Body of pancreas (tissue), 2 donors: ENCODE measurements around a stretch of chr14.

GRCh38 chr14:95158145-95158604, 846 bp upstream of the DICER1 start:
- PRO-cap, result no peak
- RAMPAGE, long total RNA, 2 experiments, result no peak in any of the 2 experiments

GRCh38 chr14:95185958-95186597, 28.7 kb upstream of the DICER1 start:
- PRO-cap, result no peak
- RAMPAGE, long total RNA, 2 experiments, result no peak in any of the 2 experiments

DNA sequence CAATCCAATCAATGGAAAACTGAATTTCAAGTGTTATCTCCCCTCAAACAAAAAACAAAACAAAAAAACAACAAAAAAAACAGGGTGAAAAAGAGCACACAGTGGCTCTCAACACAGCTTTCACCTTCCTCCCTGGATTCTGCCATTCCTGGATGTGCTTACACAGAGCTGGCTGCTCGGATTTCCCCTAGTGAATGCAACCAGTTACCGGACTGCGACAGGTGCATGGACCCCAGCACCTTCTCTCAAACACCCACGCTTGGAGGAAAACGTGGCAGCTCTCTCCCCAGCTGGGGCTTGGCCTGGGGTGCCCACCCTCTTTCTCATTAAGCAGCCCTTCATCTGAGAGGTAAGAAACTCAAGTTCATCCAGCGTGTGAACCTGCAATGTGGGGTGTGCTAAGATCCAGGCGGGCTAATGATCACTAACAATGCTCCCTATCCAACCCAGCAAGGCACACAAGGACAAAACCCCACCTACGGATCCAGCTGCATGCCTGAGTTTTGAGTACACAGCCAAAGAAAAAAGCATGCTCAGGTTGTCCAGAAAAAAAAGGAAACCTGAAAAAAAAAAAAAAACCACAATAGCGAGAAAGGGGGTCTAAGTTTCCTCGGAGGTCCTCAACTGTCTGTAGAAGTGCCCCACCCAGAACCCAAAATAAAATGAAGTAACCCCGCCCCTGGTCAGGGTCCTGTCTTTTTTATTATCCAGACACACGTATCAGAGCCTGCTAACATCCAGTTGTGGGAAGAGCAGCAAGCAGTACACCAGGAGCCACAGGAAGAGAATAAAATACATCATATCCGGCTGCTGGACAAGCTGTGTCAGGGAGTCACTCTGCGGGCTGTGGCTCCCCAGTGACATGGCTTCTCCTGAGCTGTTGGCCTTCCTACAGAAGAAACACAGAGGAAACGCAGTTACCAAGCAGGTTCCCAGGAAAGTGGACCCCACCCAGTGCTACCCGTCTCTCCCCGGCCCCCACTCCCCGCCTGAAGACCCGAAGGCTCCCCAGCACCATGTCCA, 33.8 kb upstream of the DICER1 start:
- PRO-cap, result no peak
- RAMPAGE, long total RNA, 2 experiments, result no peak in any of the 2 experiments

- PRO-cap, result no peak
- RAMPAGE, long total RNA, 2 experiments, result no peak in any of the 2 experiments
Observed at GRCh38 chr14:95256029-95256620, 63.6 kb downstream of the CLMN start.

DNA sequence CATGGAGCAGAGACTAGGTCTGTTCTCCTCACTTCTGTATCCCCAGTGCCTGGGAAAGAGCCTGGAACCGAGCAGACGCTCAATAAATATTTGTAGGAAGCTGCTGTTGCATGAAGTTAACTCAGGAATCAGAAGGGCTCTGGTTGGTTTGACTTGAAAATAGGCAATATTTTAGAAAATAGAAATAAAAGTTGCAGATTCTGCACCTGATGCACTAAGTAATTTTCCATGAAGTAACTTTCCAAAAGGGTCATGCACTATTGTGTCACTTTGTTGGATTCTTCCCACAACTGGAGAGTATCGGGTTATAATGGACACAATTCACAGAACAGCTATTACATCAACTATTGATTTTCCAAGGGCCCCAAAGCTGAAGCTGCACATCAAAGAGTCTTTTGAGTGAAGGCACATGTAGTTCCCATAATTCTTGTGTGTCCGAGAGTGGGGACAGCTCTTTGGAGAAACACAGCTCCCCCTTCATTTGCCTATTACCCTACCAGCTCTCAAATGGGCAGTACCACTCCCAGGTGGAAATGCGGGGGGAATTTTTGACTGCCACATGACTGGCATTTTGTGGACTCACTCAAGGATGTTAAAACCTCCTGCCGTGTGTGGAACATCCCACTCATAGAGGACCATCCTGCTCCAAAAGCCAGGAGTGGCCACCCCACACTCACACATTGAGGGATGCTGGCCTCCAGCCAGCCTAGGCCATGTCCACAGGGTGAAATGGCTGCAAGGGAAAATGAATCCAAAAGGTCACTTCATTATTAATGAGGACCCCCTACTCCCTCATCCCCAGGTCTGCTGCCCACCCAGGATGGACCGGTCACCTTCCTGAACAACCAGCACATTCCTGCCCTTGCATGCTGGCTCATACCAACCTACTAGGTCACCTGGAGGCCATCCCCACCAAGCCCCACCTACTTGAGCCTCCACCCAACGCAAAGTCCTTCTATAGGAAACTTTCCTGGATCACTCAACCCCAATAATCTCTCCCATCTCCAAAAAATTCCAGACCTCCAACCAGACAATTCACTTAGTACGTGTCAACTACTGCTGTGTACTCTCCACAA, 18.6 kb downstream of the CLMN start:
- PRO-cap, result no peak
- RAMPAGE, long total RNA, 2 experiments, result no peak in any of the 2 experiments

GRCh38 chr14:95307229-95308276, 12.2 kb downstream of the CLMN start:
- PRO-cap, result bidirectional peak, plus-strand start at chr14:95307695, minus-strand start at chr14:95307460
- RAMPAGE, long total RNA, 2 experiments, result no peak in any of the 2 experiments

- PRO-cap, result no peak
- RAMPAGE, long total RNA, 2 experiments, result no peak in any of the 2 experiments
Observed at GRCh38 chr14:95412169-95413077, 92.7 kb upstream of the CLMN start.

GRCh38 chr14:95443975-95444342, 72.5 kb downstream of the SYNE3 start:
- PRO-cap, result no peak
- RAMPAGE, long total RNA, 2 experiments, result no peak in any of the 2 experiments

DNA sequence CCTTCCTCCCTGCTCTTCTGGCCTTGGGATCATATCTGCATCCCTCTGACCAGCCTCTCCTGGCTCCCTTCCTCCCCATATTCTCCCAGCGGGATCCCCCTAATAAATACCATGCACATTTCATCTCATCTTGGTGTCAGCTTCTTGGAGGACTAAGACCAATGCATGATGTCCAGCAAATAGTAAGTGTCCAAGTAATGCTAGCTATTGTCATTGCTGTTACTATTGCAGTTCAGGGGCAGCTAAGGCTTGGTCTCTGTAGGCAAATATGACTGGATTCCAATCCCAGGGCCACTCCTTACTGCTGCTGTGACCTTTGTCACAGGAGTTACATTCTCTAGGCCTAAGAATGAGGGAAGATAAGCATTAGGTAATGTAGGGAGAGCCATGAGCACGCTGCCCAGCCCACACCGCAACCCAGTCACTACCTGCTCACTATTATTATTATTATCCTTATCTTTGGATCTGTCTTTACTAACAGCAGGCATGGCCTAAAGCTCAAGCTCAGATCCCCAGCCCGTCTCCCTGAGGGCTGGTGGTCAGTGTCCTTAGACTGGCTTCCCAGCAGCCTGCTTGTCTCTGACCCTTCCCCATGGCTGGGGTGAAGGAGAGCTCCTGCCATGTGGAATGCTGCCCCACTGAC, 47.7 kb downstream of the SYNE3 start:
- PRO-cap, result no peak
- RAMPAGE, long total RNA, 2 experiments, result no peak in any of the 2 experiments

DNA sequence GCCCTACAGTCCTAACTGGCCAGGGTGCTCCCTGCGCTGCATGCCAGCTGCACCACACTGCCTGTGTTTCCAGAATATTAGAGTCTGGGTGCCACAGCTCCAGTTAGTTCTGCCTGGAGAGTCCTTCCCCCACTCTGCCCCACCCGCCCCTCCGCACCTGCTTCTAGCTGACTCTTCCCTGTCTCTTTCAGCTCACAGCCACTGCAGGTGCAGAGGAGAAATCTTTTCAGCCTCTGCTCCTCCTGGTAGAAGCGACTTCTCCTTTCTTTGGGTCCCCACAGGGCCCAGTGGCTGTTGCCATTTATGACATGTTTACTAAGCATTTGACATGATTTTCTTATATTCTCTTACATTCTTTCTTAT, 29.5 kb downstream of the SYNE3 start:
- PRO-cap, result no peak
- RAMPAGE, long total RNA, 2 experiments, result no peak in any of the 2 experiments

GRCh38 chr14:95526922-95527588, 7.8 kb upstream of the GLRX5 start:
- PRO-cap, result no peak
- RAMPAGE, long total RNA, 2 experiments, result no peak in any of the 2 experiments

DNA sequence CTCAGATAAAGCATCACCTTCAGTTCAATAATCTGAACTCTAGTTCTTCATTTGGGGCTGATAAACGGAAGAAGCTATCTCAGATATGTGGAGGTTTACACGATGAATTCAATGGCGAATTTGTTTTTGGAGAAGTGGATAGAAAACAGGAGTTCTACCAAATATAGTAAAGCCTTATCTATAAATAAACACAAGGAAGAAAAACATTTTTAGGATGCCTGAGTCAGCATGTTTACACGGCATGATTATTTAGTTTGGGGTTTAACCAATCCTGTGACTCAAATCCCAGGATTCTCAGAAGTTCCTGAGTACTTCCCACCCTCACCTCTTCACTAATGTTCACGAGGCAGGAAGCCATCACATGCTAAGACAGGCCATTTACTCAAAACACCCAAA, 3.5 kb upstream of the GLRX5 start:
- PRO-cap, result no peak
- RAMPAGE, long total RNA, 2 experiments, result no peak in any of the 2 experiments

DNA sequence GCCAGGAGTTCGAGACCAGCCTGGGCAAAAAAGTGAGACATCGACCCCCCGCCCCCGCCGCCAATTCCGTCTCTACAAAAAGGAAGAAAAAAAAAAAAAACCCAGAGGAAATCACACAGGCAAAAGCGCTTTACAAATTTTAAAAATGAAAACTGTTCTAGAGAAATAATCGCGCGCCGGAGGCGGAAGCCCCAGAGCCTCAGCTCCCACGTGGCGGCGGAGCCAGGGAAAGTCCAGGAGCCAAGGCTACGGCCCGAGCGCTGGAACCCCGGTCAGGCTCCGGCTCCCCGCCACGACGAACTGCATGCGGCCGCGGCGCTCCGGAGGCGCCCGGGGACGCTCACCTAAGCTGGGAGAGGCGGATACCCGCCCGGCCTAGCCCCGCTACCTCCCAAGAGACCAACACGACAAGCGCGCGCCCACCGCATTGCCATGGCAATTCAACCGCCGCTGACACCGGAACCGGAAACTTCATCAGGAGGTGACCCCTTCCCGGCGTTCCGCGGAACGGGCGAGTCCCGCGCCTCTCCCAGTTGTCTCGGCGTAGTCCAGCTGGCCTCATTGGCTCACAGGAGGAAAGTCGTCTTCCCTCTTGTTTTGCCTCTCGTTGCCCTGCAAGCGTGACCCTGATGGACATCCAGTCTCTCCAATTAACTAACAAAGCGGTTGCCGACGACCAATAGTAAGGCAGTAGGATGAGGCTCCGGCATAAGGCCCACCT, 520 bp upstream of the GLRX5 start:
- PRO-cap, result bidirectional peak, plus-strand start outside the sequence, minus-strand start at position 563 of the sequence
- RAMPAGE, long total RNA, 2 experiments, result start-site peak on the minus strand in 2 of 2 experiments, centred at positions 447 to 466 of the sequence, 29 to 50 reads per replicate

GRCh38 chr14:95667176-95667691, 19.0 kb upstream of the TCL1B start:
- PRO-cap, result unidirectional peak, minus-strand start at chr14:95667396
- RAMPAGE, long total RNA, 2 experiments, result no peak in any of the 2 experiments

- PRO-cap, result no peak
- RAMPAGE, long total RNA, 2 experiments, result no peak in any of the 2 experiments
Observed at GRCh38 chr14:95875762-95876398, 162.0 kb upstream of the TCL1A start.

- PRO-cap, result no peak
- RAMPAGE, long total RNA, 2 experiments, result no peak in any of the 2 experiments
Observed at GRCh38 chr14:96117047-96117653, 78.0 kb downstream of the C14orf132 start.

GRCh38 chr14:96126151-96127206, 78.2 kb upstream of the BDKRB2 start:
- PRO-cap, result no peak
- RAMPAGE, long total RNA, 2 experiments, result no peak in any of the 2 experiments

DNA sequence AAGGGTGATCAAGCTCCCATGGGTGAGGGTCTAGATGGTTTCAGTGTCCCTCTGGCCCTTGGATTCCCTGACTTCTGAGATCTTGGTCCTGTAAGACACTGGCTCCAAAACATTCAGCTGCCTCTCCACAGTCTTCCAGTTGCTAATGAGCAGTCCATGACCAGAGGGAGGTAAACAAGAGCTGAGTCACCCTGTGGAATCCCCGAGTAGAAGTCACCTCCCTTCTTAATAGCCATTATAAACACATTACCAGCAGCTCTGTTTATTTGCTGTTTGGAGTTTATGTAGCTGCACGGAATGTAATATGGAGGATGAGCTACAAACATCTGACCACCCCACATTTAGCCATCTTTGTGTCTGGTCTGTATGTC, 37.3 kb upstream of the BDKRB2 start:
- PRO-cap, result no peak
- RAMPAGE, long total RNA, 2 experiments, result no peak in any of the 2 experiments

DNA sequence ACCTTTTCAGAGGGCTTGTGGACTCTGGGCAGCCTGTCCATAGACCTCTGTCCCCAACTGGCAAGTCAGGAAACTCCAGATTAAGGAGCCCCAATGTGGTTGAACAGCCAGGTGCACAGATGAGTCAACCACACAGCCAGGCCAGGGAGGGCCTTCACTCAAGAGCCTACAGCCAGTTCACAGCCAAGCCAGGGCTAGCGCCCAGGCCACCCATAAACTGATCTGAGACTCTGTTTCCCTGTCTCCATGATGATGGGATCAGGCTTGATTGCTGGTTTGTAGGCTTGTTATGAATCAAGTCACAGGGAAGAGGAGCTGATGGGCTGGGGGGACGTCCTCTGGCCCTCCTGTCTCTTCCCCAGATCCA, 943 bp upstream of the BDKRB2 start:
- PRO-cap, result no peak
- RAMPAGE, long total RNA, 2 experiments, result no peak in any of the 2 experiments

- PRO-cap, result bidirectional peak, plus-strand start at chr14:96364254, minus-strand start at chr14:96364123
- RAMPAGE, long total RNA, 2 experiments, result no peak in any of the 2 experiments
Observed at GRCh38 chr14:96363610-96364494, 526 bp downstream of the GSKIP start.